ENCODE measurements around the gene ESD.

DNA sequence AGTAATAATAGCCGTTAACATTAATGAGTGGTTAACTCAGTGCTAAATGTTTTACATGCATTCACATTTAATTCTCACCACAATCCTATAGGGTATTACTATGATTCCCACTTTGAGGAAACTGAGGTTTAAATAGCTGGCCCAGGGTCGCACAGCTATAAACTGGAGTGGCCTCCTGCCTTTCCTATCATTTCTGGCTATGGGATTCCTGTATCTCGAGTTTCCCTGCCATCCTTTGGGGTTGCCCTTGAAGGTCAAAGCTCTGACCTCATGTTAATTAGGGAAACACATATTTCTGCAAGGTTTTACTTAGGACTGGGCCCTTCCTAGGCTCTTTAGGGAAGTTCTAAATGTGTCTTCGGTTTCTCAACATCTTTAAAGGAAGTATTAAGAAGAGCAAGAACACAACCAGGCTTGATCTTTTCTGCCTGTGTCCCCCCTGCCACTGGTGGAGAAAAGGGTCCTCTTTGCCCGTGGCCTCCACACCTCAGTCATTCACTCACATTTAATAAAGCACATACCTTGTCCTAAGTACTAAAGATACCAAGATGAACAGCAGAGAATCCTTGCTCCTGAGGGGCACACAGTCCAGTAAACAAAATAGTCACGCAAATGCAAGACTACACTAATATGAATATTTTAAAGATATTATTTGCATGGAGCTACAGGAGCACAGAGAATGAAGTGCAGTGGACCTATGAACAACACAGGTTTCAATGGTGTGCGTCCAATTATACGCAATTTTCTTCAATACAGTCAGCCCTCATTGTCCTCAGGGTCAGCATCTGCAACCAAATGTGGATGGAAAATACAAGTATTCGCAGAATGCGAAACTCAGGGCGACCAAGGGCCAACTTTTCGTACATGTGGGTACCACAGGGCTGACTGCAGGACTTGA is 10.6 kb downstream of the LCP1 start:
- PRO-cap = no peak

GRCh38 chr13:46340825-46341355 is 46.2 kb downstream of the RUBCNL start:
- PRO-cap = no peak

- PRO-cap = no peak
These were observed 45.5 kb downstream of the LRCH1 start for GRCh38 chr13:46598332-46598912.

GRCh38 chr13:46622655-46623292 is 69.8 kb downstream of the LRCH1 start:
- PRO-cap = no peak

DNA sequence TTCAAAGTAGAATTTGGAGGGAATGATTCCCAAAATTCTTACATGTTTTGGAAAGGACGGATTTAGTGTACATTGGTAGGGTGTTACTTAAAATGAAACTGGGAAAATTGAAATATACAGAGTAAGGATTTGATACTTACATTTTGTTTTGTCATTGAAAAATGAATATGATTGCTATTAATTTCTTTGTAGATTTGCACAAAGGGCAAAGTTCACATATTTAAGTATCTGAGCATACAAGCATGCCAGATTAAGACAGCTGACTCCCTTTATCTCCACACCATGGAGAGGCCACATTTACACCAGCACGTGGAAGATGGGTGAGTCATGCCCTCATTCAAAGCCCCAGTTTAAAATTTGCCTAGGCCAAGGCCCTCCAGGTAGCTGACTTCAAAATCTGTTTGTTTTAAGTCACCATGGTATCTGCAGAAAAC is 109.3 kb downstream of the ESD start:
- PRO-cap = no peak

DNA sequence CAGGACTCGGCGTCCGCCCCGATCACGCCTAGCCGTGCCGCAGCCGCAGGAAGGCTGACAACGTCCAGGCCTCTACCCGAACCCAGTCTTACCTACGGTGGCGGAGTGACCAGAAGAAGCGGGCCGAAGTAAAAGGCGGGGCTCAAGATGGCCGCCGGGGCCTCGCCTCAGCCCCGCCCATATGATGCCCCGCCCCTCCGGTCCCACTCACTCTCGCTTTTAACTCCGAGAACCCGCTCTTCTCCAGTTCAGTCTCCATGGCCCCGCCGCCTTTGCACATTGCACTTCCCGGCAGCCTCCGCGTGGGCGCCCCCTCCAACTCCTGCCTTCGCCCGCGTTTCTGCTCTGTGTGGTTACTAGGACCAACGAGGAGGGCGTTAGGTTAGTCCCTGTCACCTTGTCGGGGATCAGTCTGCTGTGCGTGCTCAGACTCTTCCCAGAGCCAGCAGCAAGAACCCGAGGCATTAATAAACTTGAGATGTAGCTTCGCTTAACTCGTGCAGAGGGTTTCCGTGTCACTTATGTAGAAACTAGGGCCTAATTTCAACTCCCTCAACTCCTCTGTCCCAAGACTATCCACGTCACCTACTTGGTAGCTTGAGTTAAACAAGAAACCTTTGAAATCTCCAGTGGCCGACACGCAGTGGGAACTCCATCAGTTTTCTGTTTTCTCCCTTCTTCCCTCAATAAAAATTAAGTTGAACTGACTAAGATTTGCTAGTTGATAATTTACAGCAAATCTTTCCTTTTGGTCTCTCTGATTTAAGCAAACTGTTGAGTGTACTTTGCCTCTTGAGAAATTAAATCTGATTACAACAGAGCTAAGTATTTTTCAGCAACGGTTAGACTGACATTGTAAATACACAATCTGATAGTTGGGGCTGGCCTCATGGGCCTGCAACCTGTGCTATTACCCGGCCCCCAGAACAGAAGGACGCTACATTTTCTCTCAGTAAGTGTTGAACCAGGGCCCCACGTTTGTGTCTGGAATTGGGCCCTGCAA is at the start of gene ESD:
ESD (minus strand) TSS at position 149 of the 1,003 bp plus-strand sequence.
- PRO-cap = bidirectional peak, plus-strand start at position 262 of the sequence, minus-strand start at position 90 of the sequence; unidirectional peak, plus-strand start at position 629 of the sequence

DNA sequence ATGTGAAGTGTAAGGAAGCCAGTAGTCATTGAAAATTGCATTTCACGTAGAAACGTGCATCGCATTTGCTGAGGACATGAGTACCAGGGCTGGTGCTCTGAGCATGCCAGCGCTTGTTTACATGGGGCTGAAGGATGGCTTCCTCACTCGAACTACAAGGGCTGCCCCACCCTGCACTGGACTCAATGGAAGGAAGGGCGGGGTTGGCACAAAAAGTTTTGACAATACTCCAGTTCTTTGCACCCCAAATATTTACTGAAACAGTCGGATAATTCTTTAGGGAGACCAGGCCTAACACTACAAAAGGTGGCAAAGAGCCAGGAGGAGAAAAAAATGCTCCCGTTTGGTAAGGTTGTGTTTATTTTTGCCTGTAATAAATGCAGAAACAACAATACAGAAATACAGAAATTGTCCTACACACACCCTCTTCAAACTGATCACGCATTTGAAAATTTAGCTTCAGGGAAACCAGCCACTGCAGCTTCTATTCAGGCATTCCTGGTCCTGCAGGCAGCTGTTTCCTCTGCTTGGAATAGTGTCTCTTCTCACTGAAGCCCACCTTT is 29.0 kb upstream of the MED4 start:
- PRO-cap = no peak

GRCh38 chr13:48161656-48162286 is 66.9 kb upstream of the MED4 start:
- PRO-cap = no peak

- PRO-cap = no peak
These were observed 25.0 kb downstream of the ITM2B start for GRCh38 chr13:48257898-48258442.

DNA sequence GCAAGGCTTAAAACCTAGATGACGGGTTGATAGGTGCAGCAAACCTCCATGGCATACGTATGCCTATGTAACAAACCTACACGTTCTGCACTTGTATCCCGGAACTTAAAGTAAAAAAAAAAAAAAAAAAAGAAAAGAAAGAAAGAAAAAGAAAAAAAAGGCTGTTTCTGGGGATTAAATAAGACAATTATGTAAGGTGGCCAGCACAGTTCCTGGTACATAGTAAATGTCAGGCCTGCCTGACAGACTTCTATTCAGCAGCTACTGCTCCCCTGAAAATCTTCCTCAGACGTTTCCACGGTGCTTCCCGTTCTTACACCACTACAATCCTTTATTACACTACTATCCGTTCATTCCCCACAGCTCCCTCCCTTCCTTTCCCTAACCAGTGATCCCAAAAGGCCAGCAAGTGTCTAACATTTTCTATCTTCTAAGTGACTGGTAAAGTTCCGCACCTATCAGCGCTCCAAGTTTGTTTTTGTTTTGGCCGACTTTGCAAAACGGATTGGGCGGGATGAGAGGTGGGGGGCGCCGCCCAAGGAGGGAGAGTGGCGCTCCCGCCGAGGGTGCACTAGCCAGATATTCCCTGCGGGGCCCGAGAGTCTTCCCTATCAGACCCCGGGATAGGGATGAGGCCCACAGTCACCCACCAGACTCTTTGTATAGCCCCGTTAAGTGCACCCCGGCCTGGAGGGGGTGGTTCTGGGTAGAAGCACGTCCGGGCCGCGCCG is 550 bp upstream of the RB1 start:
- PRO-cap = no peak

DNA sequence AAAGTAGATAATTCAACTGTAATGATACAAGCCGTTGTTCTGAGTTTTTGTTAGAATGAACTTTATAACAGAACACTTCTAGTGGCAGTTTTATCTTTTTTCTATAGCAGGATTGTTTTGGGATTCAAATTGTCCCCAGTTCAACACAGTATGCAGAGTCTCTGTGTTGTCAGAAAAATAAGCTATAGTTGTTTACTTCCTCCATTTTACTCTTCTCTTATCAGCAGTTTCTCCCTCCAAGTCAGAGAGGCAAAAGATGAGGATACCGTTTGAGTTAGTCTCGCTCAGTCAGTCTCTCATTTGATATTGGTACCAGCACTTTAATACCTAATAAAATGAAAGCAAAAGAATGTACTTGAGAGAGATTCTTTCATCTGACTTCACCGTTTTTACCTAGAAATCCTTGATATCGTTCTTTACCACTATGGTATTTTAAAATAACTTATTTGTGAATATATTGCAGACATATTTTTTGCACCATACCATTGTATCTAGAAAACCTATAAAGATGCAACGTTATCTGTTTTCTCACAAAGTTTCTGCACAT is 54.4 kb downstream of the LPAR6 start:
- PRO-cap = no peak

- PRO-cap = no peak
These were observed 7.7 kb downstream of the LPAR6 start for GRCh38 chr13:48405271-48405628.

GRCh38 chr13:48504214-48505017 is 28.5 kb downstream of the RCBTB2 start:
- PRO-cap = no peak

DNA sequence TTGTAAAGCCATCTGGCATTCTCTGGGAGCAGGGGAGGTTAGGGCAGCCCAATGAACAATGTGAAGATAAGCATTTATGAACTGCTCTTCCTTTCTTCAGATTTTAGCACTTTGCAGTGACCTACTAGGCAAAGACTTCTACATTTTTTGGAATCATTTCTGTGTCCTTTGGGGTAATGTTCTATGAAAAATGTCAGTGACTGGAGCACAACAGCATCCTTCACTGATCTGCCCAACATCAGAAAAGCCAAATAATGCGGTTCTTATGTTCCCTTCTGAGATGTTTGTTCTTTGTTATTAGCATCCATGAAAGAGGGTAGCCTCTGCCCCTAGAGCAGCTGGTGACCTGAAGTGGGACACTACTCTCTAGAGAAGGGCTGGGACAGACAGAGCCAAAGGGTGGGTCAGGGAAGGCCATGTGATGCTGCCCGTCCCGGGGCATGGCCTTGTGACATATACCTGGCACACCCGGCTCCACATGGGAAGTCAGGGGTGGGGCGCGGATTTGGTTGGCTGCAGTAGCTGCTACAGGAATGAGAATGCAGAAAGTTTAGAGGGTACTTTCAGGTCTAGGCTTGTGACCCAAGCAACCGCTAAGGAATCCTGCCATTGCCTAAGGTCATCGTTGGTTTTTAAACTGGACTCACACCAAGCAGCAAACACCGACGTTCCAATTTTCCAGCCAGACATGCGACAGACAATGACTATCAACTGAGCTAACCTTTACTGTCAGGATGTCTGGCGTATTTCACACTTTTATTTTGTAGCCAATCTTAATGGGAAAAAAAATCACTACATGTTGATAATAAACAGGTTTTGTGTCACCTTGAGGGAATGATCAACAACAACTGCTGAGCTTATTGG is 26.0 kb downstream of the RCBTB2 start:
- PRO-cap = no peak

GRCh38 chr13:48596036-48596491 is 57.7 kb upstream of the CYSLTR2 start:
- PRO-cap = no peak

DNA sequence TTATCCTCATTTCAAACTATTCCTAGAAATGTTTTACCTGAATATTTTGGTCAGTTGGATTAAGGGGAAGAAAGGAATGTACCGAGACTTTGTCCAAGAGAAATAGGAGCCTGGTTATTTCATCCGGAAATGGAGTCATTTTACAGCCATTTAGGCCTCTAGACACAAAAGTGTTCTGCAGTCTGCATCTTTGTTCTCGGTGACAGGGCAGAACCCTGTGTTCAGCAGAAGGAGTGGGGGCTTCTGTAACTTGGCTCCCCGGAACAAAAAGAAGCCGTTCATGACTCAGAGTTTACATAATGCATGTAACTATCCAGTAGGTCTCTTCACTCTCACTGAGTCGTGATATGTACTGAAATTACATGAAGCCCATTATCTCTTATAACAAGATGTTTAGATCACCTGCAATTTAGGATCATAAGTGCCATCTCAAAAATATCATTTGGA is 21.6 kb upstream of the FNDC3A start:
- PRO-cap = no peak

DNA sequence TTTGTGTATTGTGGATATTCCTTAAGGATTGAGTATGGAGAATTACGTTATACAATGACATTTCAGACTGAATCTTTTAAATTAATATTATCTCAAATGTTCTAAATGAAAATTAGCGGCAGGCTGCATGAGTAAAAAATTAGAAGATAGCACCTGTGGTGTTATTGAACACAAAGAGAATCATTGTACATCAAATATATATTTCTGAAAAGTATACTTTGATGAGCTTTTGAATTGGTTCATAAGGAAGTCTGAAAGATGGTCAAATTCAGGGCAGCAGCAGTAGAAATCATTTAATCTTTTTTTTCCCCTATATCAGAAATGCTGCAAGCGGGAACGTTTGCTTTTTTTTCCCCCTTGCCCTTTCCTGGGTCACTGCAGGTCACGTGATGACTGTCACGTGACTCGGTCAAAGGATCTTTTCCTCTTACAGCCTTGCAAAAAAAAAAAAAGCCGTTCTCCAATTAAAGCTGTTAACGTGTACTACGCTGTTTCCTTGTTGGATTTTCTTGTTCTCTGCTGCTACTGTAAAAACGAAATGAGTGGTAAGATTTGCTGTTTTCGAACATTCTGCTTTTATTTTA is 110.2 kb upstream of the MLNR start:
- PRO-cap = bidirectional peak, plus-strand start at position 492 of the sequence, minus-strand start at position 377 of the sequence

DNA sequence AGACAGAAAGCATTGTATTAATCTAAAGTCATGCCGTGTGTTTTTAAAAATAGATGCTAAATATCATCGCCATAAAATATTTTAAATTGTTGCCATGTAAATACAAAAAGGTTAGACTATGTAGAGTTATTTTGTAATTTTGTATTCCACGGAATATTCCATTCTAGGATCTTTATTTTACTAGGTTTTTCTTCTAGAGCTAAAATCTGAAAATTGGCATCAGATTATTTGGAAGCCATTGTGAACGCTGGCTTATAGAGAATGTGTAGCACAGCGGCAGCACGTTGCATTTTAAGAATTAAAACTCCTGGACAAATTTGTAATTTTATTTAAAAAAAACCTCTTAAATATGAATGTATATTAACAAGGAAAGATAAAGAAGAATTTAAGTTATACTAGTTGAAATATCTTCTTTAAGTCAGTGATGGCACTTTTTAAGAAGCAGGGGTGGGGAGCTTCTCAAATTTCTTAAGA is 109.7 kb upstream of the MLNR start:
- PRO-cap = no peak

- PRO-cap = no peak
These were observed 9.8 kb upstream of the EBPL start for GRCh38 chr13:49700906-49701710.

- PRO-cap = no peak
These were observed 38.0 kb downstream of the KCNRG start for GRCh38 chr13:50053282-50053549.